ENCODE data around the gene NR1H3.

DNA sequence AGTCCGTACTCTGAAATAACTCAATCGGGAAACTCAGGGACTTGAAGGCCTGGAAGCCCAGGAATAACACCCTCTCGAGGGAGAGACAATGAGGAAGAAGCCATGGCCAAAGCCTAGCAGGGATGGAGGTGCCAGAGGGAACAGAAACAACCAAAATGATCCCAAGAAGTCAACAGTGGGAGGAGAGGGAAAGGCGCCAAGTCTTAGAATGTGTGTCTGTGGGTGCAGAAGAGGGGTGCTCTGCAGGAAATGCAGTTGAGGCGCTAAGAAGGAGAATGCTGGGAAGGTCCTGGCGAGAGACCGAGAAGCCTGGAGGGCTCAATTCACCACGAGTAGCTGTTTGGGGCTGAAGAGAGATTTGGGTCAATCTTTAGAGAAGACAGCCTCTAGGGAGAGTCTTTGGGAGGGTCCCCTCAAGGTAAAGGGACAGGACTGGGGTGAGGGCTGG, 808 bp upstream of the MAPK8IP1 start:
- PRO-cap, 4 experiments, result peak in 2 of 4 experiments; most common plus-strand start position 271 of the sequence (in 2)
- RAMPAGE, long total RNA, 2 experiments, result no peak in any of the 2 experiments

- PRO-cap, 4 experiments, result no peak in any of the 4 experiments
- RAMPAGE, long total RNA, 2 experiments, result no peak in any of the 2 experiments
Observed at GRCh38 chr11:46083700-46084496, 37.4 kb downstream of the PHF21A start.

GRCh38 chr11:46092001-46092325, 29.3 kb downstream of the PHF21A start:
- PRO-cap, 4 experiments, result no peak in any of the 4 experiments
- RAMPAGE, long total RNA, 2 experiments, result no peak in any of the 2 experiments

DNA sequence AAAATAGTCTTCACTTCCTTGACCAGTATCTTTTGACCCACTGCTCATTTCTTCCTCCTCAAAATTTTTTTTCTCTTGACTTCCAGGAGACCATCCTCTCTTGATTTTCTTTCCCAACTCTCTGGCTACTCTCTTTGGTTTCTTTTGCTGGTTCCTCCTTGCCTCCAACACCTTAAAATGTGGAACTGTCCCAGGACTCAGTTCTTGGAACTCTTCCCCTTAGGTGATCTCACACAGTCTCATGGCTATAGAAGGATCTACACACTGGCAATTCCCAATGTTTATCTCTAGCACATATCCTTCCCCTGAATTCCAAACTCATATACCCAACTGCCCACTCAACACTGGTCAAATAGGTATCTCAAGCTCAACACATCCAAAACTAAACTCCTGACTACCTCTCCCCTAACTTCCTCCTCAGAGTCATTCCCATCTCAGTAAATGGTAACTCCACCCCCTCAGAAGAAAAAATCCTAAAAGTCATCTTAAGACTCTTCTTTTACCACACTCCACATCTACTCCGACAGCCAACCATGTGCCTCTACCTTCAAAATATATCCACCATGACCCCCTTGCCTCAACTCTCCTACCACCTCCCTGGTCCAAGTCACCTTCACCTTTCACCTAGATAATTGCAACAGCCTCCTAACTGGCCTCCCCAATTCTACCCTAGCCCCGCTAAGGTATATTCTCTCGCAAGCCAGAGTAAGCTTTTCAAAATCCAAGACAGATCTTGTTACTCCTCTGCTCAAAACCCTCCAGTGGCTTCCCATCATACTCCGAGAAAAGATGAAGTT, 24.6 kb downstream of the PHF21A start:
- PRO-cap, 4 experiments, result no peak in any of the 4 experiments
- RAMPAGE, long total RNA, 2 experiments, result no peak in any of the 2 experiments

- PRO-cap, 4 experiments, result no peak in any of the 4 experiments
- RAMPAGE, long total RNA, 2 experiments, result no peak in any of the 2 experiments
Observed at GRCh38 chr11:46242455-46243028, 34.9 kb upstream of the CREB3L1 start.

DNA sequence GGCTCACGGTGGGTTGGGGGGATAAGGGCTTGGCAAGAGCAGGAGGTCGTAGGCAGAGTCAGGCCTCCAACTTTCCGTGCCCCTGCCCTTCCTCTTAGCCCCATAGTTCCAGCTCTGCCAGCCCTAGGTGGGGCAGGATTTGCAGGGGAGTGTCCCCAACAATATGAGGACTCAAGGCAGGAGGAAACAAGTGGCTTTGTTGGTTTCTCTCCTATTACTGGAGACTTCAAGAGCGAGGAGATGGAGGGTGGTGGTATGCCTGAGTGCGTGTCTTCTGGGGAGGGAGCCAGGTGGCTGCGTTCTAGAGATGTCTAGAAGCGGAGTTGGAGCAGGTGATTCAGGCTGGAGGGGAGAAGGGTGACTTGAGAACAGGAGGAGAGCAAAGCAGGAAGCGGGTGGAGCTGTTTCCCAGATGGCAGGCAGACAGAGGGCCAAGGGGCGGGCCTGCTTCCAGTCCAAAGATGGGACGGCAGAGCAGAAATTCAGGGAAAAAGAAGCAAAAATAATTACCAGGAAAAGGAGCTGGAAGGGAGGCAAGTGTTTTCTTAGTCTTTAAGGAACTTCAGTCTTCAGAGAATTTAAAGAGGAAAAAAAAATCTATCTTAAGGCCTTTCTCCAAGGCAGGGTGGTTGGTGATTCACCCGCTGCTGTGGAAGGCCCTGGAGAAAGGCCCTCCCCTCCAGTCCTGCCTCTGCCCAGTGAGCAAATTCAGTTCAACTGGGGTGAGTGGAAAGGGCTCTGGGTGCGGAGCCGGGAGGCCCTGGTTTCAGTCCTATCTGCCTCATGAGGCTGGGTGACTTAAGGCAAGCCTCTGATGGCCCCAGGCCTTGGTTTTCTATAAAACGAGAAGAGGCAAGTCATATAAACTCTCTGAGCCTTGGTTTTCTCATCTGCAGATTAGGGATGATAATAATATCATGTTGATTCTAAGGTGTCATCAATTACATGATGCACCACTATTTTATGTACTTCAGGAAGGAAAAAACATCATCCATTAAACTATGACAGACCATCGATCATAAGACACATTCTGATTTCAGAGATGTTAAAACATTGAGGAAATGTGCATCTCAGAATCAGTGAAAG, 4.6 kb upstream of the CREB3L1 start:
- PRO-cap, 4 experiments, result no peak in any of the 4 experiments
- RAMPAGE, long total RNA, 2 experiments, result no peak in any of the 2 experiments

- PRO-cap, 4 experiments, result no peak in any of the 4 experiments
- RAMPAGE, long total RNA, 2 experiments, result no peak in any of the 2 experiments
Observed at GRCh38 chr11:46290286-46290986, 13.0 kb downstream of the CREB3L1 start.

GRCh38 chr11:46348659-46349675, 1.7 kb downstream of the DGKZ start:
- PRO-cap, 4 experiments, result peak in 1 of 4 experiments; most common minus-strand start chr11:46348751 (in 1)
- RAMPAGE, long total RNA, 2 experiments, result no peak in any of the 2 experiments

GRCh38 chr11:46389424-46389840, 2.1 kb downstream of the CHRM4 start:
- PRO-cap, 4 experiments, result no peak in any of the 4 experiments
- RAMPAGE, long total RNA, 2 experiments, result no peak in any of the 2 experiments

- PRO-cap, 4 experiments, result peak in 2 of 4 experiments; most common plus-strand start chr11:46392638 (in 1); most common minus-strand start chr11:46392637 (in 1)
- RAMPAGE, long total RNA, 2 experiments, result no peak in any of the 2 experiments
Observed at GRCh38 chr11:46392323-46393422, 1.1 kb upstream of the CHRM4 start.

DNA sequence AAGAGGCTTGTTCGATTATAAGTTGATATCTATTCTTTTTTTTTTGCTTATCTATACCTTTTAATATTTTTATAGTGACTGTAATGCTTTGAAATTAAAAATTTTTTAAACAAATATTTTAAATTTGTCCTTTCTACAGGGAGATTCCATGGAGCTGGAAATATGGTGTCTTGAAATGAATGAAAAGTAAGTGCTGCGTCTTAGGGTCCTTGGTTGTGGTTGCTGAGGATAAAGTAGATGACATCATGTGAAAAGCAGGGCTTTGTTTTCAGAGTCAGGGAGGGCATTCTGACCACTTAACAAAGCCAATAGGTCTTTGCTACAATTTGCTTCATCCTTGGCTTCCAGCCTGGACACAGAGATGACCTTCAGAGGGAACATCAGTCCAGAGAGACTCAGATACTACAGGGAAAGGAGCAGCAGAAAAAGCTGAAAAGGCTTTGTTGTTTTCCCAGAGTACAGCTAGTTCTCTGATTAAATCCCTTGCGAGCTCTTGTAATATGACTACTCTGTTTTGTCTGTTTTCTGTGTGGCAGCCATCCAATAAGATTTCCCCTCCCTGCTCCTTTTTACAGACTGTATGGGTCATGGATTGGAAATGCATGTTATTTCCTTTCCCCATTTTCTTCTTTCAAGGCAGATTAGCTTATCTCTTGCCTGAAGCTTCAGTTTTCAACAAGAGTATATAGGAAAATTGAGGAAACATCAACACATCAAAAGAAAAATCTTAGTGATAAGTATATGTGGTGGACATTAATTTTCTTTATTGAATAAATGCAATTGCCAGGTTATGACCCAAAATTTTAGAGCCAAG, 31.9 kb downstream of the ATG13 start:
- PRO-cap, 4 experiments, result no peak in any of the 4 experiments
- RAMPAGE, long total RNA, 2 experiments, result no peak in any of the 2 experiments

DNA sequence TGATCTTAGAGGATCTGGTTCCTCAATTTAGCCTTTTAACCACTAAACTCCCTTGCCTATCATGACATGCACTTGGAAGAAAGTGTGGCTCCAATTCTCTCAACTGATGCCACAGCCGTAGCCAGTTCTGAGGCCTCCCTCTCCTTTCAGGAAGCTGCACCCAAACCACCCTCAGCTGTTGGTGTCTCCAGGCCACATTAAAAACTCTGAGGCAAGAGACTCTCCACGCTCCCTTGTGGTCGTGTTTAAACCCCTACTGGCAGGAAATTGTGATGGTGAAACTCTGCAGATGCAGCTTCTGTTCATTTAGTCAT, 29.5 kb downstream of the ARHGAP1 start:
- PRO-cap, 4 experiments, result no peak in any of the 4 experiments
- RAMPAGE, long total RNA, 2 experiments, result no peak in any of the 2 experiments

DNA sequence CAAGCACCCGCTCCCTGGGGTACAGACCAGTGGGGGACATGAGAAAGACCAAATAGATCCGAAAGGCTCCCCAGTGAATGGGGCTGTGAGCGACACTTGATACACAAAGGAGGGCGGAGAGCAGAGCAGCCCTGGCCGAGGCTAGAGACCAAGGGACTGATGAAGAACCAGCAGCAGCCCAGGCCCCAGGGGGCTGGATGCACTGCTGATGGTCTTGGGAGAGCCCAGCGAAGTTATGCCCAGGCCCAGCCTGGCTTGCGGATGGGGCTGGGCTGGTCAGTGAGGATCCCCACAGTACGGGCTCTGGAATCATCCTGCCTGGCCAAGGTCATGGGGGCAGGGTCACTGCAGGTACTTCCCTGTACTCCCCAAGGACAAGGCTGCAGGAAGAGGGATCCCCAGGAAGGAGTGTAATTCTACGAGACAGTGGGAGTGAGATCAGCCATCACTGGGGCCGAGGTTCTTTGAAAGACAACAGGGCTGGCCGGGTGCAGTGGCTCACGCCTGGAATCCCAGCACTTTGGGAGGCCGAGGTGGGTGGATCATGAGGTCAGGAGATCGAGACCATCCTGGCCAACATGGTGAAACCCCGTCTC, 23.1 kb downstream of the ARHGAP1 start:
- PRO-cap, 4 experiments, result no peak in any of the 4 experiments
- RAMPAGE, long total RNA, 2 experiments, result no peak in any of the 2 experiments

DNA sequence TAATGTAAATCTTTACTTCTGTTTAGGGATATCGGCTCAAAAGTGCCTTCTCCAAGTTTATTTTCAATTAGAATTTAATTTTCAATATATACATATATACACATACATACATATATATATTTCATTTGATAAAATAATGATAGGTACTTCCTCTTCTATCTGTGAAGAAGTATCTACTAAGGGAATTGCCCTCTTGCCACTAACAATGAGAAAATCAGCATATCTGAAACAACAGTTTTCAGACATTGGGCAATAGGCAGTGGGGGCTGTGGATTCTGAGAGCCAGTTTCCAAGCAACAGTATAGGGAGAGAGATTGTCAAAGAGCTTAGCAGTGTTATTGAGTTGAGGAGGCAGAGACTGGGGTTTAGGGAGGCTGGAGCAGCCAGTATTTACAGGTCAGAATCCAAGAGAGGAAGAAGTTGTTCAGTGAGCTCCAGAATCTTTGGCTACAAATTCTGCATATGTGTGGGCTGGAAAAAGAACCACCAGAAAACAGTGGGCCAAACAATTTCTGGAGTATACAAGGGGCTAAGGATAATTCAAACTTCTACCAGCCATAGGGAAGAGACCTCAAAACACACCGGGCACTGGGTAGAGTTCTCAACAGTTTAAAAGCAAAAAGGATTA, 119.3 kb downstream of the ARFGAP2 start:
- PRO-cap, 4 experiments, result no peak in any of the 4 experiments
- RAMPAGE, long total RNA, 2 experiments, result no peak in any of the 2 experiments

GRCh38 chr11:47078801-47079345, 97.8 kb downstream of the ARFGAP2 start:
- PRO-cap, 4 experiments, result no peak in any of the 4 experiments
- RAMPAGE, long total RNA, 2 experiments, result no peak in any of the 2 experiments

- PRO-cap, 4 experiments, result no peak in any of the 4 experiments
- RAMPAGE, long total RNA, 2 experiments, result no peak in any of the 2 experiments
Observed at GRCh38 chr11:47111324-47111996, 65.2 kb downstream of the ARFGAP2 start.

DNA sequence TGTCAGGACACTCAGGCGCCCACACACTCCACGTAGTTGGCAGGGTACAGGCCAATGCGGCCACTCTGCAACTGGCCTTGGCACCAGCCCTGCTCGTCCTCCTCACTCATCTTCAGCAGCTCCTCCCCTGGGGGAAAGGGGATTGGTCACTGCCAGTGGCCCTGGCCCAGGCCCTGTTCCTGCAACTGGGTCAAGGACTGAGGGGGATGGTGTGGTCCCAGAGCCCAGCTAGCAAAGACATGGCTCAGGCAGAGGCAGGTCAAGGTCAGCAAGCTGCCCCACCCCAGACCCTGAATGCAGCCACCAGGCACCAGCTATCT, 1.2 kb upstream of the ARFGAP2 start:
- PRO-cap, 4 experiments, result peak in 2 of 4 experiments; most common minus-strand start position 73 of the sequence (in 2)
- RAMPAGE, long total RNA, 2 experiments, result no peak in any of the 2 experiments

- PRO-cap, 4 experiments, result peak in 4 of 4 experiments; most common plus-strand start chr11:47234875 (in 2); most common minus-strand start chr11:47234752 (in 3)
- RAMPAGE, long total RNA, 2 experiments, result no peak in any of the 2 experiments
Observed at GRCh38 chr11:47234049-47235285, 14.1 kb downstream of the ACP2 start.

- PRO-cap, 4 experiments, result no peak in any of the 4 experiments
- RAMPAGE, long total RNA, 2 experiments, result no peak in any of the 2 experiments
Observed at GRCh38 chr11:47244549-47244948, 4.1 kb downstream of the ACP2 start.

DNA sequence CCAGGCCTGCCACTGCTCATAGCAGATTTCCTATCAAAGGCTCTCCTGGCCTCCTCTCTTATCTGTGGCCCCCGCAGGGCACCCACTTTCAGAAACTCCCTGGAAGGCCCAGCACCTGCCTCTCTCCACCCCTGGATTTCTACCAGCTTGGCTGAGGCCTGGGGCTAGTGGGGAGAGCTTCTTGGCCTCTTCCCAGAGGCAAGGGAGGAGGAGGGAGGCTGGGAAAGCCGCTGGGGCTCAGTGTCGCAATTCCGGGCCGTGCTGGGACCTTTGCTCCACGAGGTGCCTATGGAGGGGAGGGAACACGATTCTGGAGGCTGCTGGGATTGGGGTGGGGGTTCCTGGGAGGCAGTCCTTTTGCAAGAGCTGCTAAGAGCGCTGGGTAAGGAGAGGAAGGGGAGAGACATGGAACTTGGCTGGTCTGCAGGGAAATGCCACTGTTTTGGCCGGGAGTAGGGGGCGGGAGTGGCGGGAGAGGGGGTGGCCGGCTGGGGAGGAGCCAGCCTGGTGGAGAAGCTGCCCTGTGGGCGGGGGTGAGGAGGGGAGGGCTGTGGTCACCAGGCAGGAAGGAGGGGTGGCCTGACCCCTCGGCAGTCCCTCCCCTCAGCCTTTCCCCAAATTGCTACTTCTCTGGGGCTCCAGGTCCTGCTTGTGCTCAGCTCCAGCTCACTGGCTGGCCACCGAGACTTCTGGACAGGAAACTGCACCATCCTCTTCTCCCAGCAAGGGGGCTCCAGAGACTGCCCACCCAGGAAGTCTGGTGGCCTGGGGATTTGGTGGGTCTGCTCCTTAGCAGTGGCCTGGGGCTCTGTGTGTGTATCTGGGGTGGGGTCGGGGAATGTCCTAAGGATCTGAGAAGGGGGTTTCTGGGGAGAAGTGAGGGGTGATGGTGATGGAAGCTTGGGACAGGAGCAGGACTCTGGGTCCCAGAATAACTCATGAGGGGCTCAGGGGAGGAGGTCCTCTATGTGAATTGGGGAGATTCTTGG, at the start of gene NR1H3:
TSS of gene NR1H3 (plus strand) at position 643 of the 989 bp plus-strand sequence.
- PRO-cap, 4 experiments, result peak in 4 of 4 experiments; most common plus-strand start position 625 of the sequence (in 3); most common minus-strand start position 141 of the sequence (in 3)
- RAMPAGE, long total RNA, 2 experiments, result start-site peak on the plus strand in 2 of 2 experiments, centred at positions 317 to 622 of the sequence, 21 to 200 reads per replicate

All from right lobe of liver (tissue), 4 donors.